SK-MEL-5 (cell line): ENCODE measurements around the genes CTAGE15, TCAF1, OR2F2 and OR6B1.

RAMPAGE:
- cytosol, long total RNA: no peak
- long total RNA: no peak
- nucleus, long total RNA: no peak
These were observed 49.1 kb downstream of the DENND11 start for GRCh38 chr7:141652650-141653570.

DNA sequence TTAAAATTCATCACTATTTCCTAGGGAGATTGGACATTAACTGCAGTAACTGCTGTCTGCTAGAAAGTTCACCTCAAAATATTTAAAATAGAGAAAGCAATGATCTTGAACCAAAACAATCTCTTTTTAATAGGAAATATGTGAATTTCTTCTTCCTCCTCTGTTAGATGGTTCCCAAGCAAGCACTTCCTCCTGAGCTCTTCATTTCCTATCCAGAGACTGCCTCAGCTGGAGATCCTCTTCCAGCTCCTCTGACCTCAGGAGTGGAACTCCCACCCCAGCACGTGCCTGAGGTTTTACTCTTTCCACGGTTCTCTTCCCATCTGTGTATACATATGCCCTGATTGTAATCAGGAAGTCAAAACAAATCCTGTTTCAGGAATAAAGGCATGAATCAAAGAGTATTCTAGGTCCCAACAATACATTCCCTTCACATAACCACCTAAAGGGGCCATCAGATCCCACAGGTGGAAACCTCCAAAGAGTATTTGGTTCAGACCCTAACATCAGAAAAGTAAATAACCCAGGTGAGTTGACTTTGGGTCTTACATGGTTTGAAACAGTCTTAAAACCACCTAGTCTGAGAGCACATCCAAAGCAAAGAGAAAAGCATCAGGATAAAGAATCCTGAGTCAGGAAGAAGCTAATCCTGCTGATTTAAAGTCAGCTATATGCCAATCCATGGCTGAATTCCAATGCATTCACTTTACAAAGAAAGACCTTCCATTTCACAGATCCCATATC lies 5.5 kb downstream of the DENND11 start:
RAMPAGE:
- cytosol, long total RNA: no peak
- long total RNA: no peak
- nucleus, long total RNA: no peak

DNA sequence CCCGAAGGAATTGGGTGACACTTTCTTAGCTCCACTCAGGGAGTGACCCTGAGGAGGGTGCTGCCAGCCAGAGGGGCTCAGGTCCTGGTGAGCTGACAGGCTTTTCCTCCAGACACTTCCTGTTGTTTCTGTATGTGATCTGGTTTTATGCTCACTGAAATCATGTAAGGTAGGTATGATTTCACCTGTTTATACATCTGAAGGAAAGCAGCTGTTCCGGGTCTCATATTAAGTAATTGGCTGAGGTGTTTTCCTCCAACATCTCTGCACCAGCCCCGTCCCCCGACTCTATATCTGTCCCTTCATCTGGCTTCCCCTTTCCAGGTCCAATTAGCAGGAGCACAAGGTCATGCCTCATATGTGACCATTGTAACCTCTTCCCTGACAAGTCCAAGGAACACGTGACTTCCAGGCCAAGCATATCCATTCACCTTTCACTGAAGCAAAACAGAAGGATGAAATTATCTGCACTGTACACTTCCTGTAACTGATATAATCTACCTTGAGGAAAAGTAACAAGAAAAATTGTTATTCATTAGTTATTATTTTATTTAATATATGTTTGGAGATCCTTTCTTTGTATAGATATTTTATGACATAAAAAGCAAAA lies 66.5 kb upstream of the PRSS58 start:
RAMPAGE:
- cytosol, long total RNA: no peak
- long total RNA: no peak
- nucleus, long total RNA: no peak

RAMPAGE:
- cytosol, long total RNA: no peak
- long total RNA: no peak
- nucleus, long total RNA: no peak
These were observed 225.0 kb upstream of the PRSS58 start for GRCh38 chr7:142482768-142483253.

DNA sequence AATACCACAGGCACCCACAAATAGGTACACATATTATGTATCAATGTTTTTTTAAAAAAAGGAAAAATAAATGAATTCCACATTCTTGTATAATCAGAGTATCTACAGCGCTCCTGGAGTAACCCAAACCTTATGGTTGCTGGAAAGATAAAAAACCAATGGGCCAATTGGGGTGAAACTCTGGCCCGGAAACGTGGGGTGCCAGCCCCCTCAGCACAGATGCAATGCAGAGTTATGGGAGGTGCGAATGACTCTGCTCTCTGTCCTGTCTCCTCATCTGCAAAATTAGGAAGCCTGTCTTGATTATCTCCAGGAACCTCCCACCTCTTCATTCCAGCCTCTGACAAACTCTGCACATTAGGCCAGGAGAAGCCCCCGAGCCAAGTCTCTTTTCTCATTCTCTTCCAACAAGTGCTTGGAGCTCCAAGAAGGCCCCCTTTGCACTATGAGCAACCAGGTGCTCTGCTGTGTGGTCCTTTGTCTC lies 130.6 kb upstream of the PRSS1 start:
RAMPAGE:
- cytosol, long total RNA: no peak
- long total RNA: no peak
- nucleus, long total RNA: no peak

GRCh38 chr7:142636476-142637143 lies 112.7 kb upstream of the PRSS1 start:
RAMPAGE:
- cytosol, long total RNA: no peak
- long total RNA: no peak
- nucleus, long total RNA: no peak

DNA sequence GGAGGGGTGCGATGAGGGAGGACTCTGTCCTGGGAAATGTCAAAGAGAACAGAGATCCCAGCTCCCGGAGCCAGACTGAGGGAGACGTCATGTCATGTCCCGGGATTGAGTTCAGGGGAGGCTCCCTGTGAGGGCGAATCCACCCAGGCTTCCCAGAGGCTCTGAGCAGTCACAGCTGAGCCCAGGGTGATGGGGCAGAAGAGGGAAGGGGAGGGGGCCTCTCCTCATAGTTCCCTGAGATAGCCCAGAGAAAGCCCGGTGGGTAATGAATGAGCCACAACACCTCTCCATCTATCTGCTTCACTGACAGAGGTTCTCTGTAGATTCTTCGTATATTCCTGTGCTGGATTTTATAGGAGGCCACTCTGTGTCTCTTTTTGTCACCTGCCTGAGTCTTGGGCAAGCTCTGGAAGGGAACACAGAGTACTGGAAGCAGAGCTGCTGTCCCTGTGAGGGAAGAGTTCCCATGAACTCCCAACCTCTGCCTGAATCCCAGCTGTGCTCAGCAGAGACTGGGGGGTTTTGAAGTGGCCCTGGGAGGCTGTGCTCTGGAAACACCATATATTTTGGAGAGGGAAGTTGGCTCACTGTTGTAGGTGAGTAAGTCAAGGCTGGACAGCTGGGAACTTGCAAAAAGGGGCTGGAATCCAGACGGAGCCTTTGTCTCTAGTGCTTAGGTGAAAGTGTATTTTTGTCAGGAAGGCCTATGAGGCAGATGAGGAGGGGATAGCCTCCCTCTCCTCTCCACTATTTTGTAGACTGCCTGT lies 16.5 kb downstream of the PRSS2 start:
RAMPAGE:
- cytosol, long total RNA: no peak
- long total RNA: no peak
- nucleus, long total RNA: no peak

DNA sequence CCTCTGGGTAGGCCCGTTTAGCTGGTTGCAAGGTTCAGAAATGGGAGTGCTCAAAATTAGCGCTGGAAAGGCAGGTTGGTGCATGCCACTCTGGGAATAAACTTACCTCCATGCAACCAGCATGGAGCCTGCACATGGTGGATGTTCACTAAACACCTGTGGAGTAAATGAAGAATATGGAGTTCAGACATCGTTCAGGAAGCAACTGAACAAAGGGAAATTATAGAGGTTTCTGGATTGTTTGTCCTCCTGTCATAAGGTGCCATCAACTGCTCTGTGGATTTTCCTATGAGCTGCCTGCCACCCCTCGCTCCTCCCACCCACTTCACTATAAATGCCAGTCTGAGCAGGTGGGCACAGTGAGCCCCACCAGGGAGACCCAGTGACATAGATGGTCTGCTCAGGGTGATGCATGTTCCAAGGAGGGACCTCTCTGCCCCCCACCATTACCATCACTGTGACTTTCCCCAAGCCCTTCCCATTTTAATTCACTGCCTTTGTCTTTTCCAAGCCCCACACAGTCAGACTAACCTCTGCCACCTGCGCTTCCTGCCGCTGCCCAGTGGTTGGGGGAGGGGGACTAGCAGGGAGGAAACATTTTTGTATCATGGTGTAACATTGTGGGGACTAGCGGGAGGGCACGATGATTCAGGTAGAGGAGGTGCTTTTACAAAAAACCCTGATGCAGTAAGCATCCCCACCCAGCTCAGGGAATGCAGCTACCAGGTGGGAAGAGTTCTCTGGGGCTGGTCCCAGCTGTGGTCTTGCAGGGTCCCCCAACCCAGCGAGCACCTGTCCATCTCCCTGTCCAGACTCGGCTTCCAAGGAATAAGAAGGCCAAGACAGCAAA lies 24.5 kb downstream of the PRSS2 start:
RAMPAGE:
- cytosol, long total RNA: no peak
- long total RNA: no peak
- nucleus, long total RNA: no peak

DNA sequence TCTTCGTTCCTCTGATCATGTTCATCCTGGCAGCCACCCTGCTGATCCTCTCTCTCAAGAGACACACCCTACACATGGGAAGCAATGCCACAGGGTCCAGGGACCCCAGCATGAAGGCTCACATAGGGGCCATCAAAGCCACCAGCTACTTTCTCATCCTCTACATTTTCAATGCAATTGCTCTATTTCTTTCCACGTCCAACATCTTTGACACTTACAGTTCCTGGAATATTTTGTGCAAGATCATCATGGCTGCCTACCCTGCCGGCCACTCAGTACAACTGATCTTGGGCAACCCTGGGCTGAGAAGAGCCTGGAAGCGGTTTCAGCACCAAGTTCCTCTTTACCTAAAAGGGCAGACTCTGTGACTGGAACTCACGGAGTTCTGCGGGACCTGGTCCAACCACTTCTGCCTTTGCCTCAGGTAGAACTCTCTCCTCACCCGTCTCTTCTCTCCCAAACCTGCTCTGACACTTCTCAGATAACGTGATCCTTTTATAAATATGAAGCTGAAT lies 903 bp downstream of the TAS2R40 start:
RAMPAGE:
- cytosol, long total RNA: no peak
- long total RNA: no peak
- nucleus, long total RNA: no peak

RAMPAGE:
- cytosol, long total RNA: no peak
- long total RNA: no peak
- nucleus, long total RNA: no peak
These were observed 5.7 kb downstream of the GSTK1 start for GRCh38 chr7:143268607-143269769.

DNA sequence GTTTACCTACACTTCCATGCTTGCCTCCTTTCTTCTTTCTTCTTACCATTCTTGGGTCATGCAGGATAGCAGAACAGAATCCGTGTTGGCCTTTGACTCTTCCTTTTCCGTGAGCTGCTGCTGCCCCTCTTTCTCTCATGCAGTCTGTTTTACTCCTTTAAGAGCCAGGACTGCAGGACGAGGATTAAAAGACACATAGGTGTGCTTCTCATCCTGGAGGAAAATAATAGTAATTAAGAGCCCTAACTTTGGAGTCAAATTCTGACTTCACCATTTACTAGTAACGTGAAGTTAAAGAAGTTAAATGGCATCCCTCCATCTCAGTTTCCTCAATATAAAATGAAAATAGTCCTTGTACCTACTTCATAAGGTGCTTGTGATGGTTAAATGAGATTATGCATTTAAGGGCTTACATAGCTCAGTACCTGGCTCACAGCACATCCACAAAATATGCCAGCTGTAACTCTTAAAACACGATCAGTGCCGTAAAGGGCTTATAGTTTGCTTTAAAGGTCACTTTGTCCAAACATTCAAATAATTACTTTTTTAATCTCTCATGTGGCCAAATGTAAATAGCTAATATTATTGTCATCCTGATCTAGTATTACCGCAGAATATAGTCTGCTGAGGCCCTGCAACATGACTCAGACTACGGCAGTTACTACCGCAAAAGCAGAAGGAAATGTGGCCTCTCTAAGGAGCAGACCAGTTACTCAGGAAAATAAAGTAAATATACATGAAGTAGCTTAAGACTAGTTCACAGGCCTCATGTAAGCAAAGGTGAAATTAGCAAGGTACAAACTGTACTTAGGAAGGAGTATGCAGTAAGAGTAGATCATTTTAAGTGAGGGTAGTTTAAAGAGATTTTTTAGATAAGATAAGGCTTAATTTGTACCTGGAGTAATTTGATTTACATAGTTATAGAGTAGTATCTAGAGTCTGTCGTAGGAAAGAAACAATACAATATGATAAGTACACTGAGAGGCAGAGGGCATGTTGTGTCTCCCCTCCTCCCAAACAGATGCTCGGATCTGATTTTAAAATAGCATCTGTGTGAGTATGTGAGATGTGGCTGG lies 12.9 kb downstream of the CASP2 start:
RAMPAGE:
- cytosol, long total RNA: no peak
- long total RNA: no peak
- nucleus, long total RNA: no peak

DNA sequence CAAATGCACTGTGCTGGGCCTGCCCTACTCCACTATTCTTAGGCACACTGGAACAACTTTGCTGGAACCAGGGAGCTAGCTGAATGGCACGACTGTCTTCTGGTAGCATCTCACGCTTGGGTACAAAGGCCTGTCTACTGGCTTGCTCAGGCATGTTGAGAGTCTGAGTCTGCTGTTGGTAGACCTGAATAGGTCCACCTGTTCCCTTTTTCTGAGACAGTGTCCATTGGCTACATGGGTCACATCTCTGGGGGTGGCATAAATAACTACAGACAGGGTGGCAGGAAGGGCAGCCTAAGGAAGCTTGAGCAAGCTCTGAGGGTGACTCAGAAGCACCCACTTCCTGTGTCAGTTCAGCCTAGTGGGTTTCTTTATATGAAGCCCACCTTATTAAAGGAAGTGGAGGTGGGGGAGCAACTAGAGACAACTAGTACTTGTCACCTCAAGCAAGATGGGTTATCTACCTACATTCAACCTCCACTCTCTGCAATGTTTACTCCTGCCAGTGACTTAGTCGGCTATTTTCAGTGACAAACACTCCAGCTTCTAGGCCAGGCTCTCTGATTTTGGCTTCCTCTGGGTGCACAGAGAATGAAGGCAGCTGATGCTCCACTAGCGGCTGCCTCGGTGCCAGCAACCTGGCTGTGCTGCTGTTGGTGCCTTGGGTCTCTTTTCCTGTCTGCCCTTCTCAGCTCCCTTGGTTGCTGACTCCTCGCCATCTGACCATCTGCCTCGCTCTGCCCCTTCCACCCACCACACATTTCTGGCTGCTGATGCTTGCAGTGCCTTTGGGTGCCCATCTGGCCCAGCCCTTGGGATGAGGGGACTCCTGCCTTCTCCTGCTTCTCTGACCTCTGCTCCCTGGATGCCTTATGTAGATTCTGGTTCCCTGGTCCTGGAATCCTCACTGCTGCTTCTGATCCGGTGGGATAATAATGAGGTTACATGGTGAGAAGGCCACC lies 5.6 kb upstream of the ZYX start:
RAMPAGE:
- cytosol, long total RNA: no peak
- long total RNA: no peak
- nucleus, long total RNA: no peak

DNA sequence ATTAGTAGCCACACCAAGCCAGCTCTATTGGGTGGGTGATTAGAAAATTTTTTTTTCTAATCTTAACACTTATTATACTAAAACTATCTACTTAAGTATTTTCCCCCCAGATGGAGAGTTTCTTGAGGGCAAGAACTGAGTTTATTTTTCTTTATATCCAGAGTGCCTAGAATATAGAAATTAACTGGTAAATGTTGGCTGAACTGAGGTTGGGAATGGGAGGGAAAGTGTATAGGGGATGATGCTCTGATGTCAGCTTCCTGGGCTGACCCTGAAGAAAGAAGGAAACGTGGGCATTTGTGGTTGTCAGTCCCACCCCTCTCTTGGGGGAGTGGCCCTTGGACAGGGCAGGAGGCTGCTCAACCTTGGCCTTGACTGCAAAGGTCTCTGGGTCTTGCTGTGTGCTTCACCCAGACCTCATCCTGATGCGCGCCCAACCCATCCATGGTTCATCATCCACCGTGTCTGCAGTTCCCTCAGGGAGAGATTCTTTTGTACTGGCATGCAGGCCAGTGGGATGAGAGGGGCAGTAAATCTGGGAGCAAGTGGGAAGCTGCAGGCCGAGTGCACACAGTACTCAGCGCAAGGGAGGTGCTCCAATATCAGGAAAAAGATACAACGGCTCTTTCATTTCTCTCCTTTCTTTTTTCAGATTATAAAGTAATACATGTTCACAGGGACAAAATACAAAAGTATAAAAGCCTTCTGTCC lies 4.8 kb upstream of the ZYX start:
RAMPAGE:
- cytosol, long total RNA: no peak
- long total RNA: no peak
- nucleus, long total RNA: no peak

RAMPAGE:
- cytosol, long total RNA: no peak
- long total RNA: no peak
- nucleus, long total RNA: no peak
These were observed 807 bp upstream of the ZYX start for GRCh38 chr7:143380221-143380854.

DNA sequence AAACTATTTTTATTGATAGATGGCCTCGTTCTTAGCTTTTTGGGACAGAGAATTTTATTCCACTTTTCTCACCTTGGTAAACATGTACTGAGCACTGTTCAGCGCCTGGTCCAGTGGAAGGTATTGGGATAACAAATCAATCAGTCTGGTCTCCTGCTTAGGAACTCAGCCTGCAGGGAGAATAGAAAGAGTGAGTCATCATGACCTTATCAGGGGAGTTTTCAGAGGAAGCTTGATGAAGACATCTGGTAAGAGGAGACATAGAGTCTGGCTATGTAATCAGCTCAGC lies 14.2 kb downstream of the TAS2R41 start:
RAMPAGE:
- cytosol, long total RNA: no peak
- long total RNA: no peak
- nucleus, long total RNA: no peak

DNA sequence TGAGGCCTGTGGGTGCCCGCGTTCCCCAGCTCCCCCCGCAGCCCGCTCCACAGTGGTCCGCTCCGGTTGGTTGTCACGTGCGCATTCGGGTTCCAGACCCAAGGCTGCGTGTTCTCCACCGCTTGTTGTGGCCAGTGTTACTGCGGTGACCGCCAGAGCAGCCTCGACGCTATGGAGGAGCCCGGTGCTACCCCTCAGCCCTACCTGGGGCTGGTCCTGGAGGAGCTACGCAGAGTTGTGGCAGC lies at the start of gene CTAGE15:
Gene CTAGE15, plus strand, starts transcription at position 155 of the 245 bp plus-strand sequence.
RAMPAGE:
- cytosol, long total RNA: no peak
- long total RNA: no peak
- nucleus, long total RNA: no peak

DNA sequence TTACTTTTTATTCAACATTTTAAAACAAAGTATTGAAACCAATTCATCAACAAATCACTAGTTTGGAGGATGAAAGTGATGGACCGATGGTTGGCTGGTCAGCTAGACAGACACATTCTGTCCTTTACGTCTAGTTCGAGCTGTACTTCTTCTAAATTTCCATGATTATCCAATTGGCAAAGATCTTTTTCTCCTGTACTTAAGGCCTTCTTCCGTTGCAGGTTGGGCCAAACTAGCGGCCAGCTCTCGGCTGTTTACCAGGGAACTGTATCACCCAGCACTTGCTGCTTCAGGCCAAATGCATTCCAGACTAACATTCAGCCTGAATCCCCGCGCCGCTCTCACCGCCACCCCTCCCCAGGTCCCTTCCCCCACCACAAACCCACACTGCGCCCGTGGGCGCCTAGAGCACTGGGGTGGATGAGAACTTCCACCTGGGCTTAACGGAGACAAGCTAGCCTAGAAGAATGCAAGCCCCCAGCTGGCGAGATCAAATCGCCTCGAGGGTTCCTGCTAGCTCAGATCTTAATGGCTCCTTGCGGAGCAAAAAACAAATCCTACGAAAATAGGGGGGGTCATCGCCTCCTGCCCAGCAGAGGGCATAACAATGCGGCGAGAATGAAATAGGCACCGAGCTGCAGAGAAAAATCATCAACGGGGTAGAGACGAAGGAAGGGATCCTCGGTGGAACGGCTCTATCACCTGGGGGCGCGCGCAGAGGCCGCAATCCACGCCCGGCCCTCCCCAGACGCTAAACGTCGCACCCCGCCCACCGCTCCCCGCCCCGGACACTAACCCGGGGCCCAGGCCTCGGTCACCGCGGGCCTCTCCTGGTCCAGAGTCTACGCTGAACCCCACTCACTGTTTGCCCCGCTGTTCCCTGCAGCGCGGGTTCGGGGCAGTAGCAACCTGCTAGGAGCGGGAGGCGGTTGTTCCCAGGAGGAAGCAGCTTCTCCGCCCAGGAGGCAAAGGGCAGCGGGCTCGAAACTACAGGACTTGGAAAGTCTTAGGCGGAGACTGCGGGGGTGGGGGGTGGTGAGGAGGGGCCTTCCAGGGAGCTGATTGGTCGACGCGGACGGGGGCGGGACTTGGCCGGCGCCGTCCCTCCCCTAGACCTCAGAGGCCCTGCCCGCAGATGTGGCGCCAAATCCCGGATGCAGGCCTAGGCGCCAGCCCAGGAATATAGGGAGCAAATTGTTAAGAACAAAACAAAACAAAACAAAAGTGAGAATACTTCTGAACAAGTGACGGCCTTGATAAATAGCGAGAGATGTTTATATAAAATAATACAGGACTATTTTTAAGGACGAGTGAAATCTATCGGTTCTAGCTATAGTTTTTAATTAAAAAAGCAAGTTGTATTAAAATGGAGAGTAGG lies at the start of gene TCAF1:
Gene TCAF1, minus strand, starts transcription at position 1,012 of the 1,378 bp plus-strand sequence.
RAMPAGE:
- cytosol, long total RNA: no peak
- long total RNA: no peak
- nucleus, long total RNA: start-site peak on the minus strand centred at position 989 of the sequence, 59 bp wide, 20 and 37 reads in 2 replicates

DNA sequence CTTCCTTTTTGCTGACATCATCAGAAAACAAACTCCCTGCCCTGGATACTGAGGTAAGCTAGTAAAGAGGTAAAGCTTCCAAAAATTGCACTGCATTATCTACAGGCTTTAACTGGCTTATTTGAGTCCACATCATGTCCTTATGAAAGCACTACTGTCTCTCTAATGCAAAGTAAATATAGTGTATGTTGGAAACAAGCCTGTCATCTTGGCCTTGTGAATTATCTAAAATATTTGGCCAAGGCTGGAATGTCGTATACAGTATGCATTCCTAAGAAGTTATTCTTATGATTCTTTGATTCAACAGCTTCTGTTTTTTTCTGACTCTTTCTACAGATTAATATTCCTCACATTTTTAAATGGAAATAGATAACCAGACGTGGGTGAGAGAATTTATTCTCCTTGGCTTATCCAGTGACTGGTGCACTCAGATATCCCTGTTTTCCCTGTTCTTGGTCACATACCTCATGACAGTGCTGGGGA lies at the start of gene OR2F2:
Gene OR2F2, plus strand, starts transcription at position 360 of the 483 bp plus-strand sequence.
RAMPAGE:
- cytosol, long total RNA: no peak
- long total RNA: no peak
- nucleus, long total RNA: no peak

DNA sequence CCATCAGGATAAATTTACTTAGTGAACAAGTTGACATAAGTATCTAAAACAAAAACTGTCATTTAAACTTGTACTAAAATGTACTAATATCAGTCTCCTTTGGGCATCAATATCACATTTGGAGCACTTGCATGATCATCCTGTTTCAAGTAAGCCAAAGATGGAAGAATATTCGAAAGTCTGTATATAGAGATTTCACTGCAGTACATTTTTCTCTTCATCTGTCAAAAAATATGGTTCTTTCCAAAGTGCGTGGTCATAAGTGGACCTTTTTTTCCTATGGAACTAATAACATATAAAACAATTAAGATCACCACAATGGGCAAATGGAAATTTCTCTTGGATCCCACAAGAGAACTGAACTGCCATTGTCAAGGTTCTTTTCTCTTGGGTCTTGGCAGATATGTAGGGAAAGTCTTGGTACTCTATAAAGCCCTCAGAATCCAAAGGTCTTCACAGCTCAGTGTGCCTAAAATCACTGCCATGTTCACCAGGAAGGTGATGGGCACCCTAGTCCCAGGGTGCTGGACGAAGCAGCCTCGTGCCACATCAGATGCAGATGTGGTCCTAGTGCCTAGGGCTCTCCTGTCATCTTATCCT lies at the start of gene OR6B1:
Gene OR6B1, plus strand, starts transcription at position 446 of the 600 bp plus-strand sequence.
RAMPAGE:
- cytosol, long total RNA: no peak
- long total RNA: no peak
- nucleus, long total RNA: no peak

DNA sequence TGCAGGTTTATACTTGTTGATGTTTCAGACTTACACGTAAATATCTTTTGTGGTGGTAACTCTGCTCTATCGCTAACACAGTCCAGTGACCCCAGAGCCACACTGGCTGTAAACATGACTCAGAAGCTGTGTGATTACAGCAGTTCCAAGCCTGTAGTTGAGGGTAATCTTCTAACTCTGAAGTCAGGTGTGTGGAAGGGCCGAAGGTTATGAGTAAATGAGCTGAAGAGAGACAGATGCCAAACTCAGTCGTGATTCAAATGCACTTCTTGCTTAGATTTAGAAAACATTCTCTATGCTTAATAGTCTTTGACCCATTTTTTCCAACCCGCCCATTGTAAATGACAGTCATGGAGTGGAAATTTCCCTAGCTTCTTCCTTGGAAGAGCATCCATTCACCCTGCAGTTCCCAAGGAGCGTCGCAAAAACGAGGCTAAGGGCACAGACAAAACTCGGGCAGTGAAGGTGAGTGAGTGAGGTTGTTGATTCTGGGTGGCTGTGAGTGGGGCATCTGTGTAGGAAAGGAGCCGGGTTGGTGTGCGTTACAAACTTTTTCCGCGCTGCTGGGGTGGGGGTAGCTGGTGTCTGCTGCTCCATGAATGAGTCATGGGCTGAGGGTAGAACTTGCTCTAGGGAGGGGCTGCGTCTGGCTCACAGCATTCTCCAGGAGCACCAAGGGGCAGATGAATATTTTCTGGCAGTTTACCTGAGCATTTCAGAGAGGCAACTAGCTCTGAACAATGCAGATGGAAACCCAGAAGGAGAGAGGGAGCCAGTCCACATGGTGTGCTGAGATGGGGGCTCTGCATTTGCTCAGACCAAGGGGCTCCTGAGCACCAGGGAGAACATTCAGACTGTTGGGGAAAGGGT lies 25.6 kb downstream of the NOBOX start:
RAMPAGE:
- cytosol, long total RNA: no peak
- long total RNA: no peak
- nucleus, long total RNA: no peak